Placental pericyte (primary cell): ENCODE measurements around the genes ZEB2 and ORC4.

DNA sequence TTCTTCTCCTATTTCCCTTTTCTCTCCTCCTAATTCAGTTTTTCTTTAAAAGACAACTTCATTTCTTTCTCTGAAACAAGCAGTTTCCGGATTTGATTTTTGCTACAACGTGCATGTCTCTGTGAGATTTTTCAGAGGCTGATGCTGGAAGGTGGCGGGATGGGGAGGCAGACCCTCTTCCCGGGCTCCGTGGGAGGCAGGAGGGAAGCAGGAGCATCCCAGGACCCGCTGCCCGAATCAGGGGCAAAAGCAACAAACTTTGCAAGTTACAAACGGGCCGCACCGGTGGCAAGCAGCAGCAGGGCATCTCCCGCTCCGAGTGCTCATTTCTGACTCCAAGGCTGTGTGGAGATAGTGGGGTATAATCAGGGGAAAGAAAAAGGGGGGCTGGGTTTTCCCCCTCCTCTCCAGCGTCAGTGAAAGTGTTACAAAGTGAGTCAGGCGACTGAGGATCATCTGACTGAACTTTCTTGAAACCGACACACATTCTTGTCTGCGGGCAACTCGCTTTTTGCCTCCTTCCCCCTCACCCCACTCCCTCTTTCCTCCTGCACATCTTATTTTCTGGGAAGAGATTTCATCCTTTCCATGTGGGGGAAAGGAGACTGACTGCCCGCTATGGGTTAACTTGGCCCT is 6.3 kb downstream of the ZEB2 start:
- CAGE, long polyA plus RNA, result no peak

- CAGE, long polyA plus RNA, result no peak
Observed at GRCh38 chr2:144519791-144520833, at the start of gene ZEB2. Gene ZEB2 (minus strand): TSS chr2:144520119.

- CAGE, long polyA plus RNA, result no peak
Observed at GRCh38 chr2:148020554-148020813, at the start of gene ORC4. Gene ORC4 (minus strand): TSS chr2:148020737.

DNA sequence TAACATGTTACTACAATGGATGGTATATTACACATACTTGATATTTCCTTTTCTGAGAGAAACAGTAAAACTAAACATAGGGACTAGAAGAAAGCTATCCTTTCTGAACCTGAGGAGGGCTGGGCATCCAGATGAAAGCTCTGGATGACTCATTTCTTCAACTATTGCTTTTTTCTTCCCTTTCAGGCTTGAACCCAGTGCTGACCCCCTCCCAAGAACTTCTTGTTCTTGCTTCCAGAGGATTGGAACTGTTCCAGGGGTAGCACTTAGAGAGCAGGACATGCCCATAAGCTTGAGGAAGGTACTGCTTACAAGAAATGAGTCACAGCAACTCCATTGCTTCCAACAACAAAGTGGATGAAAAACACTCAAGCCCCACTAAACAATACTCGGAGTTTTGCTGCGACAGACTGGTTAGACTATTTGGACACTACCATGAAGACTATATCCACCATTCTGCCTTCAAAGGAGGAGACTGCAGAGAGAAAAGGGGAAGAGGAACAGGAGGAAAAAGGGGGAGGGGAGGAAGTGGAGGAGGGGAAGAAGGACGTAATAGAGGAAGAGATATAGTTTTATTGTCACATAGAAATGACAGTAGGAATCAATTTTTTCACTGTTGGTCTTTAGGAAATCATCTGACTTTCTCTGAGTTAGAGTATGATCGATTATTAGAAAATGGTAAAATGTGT is 1.6 kb upstream of the EPC2 start:
- CAGE, long polyA plus RNA, result no peak

GRCh38 chr2:148770819-148771359 is 104.1 kb upstream of the KIF5C start:
- CAGE, long polyA plus RNA, result no peak

- CAGE, long polyA plus RNA, result no peak
Observed at GRCh38 chr2:148881703-148882079, 6.7 kb downstream of the KIF5C start.

- CAGE, long polyA plus RNA, result no peak
Observed at GRCh38 chr2:148998105-148998632, 40.3 kb upstream of the LYPD6B start.

DNA sequence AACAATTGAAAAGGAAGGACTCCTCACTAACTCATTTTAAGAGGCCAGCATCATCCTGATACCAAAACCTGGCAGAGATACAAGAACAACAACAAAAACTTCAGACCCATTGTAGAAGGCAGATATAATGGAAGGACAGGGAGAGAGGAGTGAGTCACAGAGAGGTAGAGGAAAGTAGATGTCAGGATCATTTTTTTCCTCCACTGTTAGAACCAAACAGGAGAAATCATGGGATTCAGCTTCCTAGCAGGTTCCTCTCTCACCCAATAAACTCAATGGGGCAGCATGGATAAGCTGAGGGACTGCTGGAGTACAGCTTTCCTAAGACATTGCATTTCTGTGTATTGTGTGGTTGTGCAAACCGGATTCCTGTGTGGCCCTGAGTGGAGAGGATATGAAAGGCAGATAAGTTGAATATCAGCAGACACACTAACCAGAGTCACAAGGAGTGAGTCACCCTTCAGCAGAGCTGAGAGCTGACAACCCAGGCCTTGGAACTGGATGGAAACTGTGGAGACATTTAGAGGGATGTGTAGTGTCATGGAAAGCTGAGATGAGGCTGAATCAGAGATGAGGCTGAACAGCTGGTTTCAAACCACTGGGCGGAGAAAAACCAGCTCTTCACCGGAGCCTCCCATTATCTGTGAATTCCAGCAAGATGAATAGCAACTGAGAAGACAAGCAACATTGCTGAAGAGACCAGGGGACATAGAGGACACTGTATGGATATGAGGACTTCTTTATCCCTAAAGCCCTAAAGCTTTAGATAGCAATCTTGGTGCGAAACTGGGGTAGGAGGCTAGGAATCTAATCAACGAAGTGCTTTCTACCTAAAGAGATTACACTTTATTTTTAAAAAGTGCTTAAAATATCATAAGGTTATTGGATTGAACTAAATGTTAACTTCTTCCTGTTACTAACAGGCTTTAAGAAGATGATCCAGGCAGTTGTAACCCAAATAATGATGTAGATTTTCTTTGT is 61.1 kb upstream of the MMADHC start:
- CAGE, long polyA plus RNA, result no peak

DNA sequence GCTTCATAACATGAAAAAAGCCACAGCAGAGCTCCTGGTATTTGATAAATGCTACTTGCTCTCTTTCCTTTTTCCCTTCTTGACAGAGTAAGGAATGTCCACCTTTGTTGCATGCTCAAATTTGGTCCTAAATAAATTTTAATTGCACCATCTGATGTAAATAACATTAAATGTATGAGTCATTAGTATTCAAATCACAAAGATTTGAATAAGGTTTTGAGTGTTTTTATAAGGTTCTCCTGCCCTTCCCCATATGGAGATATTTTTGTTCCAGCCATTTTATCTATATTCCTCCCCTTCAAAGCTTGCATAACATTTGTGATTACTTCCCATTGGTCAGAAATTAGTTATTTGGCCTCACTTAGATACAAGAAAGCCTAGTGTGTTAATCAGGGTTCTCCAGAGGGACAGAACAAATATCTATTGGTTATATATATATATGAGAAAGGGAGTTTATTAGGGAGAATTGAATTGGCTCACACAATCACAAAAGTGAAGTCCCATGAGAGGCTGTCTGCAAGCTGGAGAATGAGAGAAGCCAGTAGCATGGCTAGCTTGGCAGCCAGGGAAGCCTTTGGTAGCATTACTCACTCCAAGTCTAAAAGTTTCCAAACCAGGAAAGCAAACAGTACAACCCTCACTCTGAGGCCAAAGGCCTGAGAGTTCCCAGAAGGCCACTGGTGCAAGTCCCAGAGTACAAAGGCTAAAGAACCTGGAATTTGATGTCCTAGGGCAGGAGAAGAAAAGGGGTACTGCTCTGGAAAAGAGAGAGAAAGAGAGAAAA is 318.5 kb downstream of the RND3 start:
- CAGE, long polyA plus RNA, result no peak

GRCh38 chr2:150170928-150171606 is 316.4 kb downstream of the RND3 start:
- CAGE, long polyA plus RNA, result no peak

DNA sequence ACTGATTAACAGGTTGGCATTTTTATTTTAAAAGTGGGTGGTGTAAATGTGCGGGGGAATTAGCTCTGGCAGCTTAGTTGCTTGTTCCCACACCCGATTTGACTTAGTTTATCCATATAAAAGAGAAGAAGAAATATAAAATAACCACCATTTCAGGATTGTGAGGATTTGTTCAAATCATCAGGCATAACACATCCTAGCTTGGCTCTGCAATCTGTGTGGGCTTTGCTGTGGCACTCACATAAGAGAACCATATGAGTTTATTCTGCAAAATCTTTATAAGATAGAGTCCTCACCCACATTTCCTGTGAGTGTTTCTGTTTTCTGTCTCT is 258.7 kb downstream of the RND3 start:
- CAGE, long polyA plus RNA, result no peak

- CAGE, long polyA plus RNA, result no peak
Observed at GRCh38 chr2:150234721-150235200, 252.7 kb downstream of the RND3 start.

GRCh38 chr2:150424899-150425658 is 62.4 kb downstream of the RND3 start:
- CAGE, long polyA plus RNA, result no peak

DNA sequence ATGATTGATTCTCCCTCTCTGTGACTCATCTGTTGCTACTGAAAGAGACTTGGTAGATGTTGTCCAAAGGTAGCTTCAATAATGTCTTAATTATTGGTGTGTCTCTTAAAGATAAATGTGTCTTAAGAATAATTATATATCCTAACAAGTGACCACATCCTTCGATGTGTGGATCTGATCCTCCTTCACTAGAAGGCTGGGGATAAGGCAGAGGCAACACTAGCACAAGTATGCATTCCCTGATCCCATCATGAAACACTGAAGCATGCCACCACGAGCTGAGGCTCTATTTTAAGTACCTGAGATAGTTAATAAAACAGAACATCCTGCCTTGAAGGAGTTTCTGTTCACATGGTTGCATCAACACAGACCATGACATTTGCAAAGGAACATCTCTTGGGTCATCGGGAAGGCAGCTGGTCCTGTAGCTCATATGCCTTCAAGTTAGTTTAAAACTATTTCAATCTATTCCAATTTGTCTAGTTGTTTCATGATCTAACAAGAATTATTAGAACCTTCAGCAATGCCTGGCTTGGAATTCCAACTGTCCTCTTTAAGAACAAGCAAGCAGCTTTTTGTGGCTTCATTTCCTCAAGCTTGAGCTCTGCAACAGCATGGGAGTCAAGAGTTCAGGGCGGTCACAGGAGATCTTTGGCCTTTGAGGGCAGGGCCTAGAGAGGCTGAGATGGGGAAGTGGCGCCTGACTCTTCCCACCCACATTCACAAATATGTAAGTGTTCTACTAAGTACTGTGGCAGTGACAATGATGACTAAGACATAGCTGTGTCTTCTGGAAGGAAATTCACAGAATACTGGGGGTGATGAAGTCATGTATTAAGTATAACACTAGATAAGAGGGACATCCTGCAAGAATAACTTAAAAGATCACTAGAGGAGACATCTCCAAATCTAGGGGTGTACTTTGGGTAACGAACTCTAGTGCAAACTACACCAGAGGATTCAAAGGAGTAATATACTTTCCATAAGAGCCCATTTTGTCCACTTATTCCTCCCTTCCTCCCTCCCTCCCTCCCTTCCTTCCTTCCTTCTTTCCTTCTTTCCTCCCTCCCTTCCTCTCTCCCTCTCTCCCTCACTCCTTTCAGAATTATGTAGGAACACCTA is 15.1 kb downstream of the RND3 start:
- CAGE, long polyA plus RNA, result no peak

DNA sequence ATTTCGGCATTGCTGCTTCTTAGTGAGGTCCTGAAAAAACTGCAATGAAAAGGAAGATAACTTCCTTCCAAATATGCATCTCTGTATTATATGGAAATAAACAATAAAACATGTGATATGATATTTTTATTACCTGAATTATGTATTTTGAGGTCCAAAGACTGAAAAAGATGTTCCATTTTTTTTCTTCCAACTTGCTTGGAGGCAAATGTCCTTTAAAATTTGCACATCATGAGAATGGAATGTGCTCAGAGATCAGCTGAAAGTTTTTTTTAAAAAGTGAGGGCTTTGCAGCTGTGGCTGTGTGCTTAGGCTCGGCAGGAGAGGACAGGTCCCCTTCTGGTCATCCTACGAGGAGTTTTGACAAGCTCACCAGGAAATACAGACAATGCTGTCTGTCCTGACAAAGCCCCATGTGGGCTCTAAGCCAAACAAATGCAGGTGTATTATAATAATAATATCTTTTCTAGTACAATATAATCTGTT is 132.4 kb upstream of the RND3 start:
- CAGE, long polyA plus RNA, result no peak

DNA sequence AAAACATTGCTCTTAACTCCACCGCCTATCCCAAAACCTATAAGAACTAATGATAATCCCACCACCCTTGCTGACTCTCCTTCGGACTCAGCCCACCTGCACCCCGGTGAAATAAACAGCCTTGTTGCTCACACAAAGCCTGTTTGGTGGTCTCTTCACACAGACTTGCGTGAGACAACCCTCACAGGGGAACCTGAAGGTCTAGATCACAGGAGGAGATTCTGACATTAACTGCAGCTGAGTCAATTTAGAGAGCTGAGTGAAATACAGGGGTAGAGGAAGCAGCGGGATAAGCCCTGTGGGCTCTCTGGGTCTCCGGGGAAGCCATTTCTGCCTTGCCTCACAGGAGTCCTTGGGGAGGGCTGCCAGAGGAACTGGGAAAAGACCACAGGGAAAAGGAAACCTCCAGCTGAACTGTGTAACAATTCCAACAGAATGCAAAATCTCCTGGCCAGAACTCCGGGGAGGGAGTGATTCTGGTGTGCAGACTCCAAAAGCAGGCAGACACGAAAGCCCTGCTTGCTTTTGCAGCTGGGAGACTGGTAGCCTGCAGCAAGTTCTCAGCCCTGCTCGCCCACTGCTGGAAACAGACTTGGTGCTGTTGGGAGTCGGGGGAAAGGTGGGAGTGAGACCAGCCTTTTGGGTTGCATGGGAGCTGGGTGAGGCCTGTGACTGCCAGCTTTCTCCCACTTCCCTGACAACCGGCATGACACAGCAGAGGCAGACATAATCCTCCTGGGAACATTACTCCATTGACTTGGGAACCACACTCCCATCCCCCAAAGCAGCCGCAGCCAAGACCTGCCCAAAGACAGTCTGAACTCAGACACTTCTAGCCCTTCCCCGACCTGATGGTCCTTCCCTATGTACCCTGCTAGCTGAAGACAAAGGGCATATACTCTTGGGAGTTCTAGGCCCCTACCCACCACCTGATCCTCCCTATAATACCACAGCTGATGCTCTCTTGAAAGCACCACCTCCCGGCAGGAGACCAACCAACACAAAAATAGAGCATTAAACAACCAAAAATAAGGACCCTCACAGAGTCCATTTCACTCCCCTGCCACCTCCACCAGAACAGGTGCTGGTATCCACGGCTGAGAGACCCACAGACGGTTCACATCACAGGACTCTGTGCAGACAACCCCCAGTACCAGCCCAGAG is 26.0 kb upstream of the NMI start:
- CAGE, long polyA plus RNA, result no peak

DNA sequence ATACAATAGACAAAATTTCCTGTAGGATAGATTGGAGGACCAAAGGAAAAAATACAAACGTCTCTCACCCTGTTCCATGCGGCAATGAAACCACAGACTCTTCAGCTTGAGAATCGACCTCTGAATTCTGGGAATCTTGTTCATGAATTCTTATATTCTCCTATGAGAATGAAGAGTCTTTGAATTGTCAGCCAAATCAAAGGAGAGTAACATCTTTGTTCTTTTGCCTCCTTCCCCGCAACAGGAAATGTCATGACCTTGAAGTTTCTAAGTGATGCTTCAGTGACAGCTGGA is 21.7 kb downstream of the TNFAIP6 start:
- CAGE, long polyA plus RNA, result no peak

DNA sequence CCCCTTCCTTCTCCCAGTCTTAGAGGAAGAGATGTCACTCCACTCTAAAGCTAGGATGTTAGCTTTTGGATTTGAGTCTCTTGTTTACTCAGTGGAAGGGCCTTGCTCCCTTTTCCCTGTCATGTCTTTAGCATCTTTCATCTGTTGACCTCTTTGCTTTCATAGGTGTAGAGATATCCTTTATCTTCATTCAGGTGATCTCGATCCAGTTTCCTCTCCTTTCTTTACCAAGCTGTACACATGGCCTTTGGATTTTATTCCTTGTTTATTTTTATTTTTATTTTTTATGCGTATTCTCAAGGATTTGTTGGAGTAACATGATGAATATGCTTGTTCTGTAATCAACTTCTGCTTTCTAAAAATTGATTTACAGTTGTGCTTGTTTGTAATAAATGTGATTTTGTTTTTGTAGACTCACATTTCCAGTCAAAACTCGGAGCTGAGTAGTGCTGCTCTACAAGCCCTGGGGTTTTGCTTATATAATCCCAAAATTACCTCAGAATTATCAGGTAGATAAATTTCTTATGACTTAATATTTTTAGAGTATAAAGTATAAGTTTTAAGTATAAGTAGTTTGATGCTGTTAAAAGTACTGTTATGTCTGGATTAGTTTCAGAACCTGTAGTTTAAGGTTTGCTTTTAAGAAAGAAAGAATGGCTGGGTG is 4.8 kb downstream of the RIF1 start:
- CAGE, long polyA plus RNA, result no peak

GRCh38 chr2:151853315-151853885 is 25.2 kb upstream of the ARL5A start:
- CAGE, long polyA plus RNA, result no peak

GRCh38 chr2:152173822-152174247 is 1.7 kb downstream of the STAM2 start:
- CAGE, long polyA plus RNA, result no peak